Fallopian tube (tissue), 1 donor: ENCODE results near the genes LGALS7 and FBXO27.

DNA sequence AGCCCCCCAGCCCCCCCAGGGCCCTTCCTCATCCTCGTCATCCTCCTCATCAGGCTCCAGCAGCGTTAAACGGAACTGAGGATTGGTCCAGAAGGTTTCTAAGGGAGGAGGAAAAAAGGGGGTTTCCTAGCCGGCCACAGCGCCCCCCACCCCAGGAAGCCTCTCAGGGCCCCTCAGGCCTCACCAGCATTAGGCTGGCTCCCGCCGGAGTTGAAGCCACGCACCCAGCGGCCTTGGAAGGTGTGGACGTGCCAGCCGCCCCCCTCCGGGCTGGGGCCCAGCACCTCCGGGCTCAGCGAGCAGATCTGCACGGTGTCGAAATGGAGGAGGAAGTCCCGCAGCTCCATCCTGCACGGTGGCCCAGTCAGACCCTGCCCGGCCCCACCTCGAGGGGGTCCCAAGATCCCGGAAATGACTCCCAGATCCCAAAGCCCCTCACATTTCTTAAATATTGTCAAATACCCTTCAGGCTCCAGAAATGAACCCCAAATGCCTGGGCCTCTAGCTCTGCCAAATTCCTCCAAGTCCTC is 6.9 kb downstream of the CAPN12 start:
- PRO-cap: no peak

- PRO-cap: no peak
These were observed at the start of gene LGALS7 for GRCh38 chr19:38773425-38773761. TSS of gene LGALS7 (minus strand) at chr19:38773517.

DNA sequence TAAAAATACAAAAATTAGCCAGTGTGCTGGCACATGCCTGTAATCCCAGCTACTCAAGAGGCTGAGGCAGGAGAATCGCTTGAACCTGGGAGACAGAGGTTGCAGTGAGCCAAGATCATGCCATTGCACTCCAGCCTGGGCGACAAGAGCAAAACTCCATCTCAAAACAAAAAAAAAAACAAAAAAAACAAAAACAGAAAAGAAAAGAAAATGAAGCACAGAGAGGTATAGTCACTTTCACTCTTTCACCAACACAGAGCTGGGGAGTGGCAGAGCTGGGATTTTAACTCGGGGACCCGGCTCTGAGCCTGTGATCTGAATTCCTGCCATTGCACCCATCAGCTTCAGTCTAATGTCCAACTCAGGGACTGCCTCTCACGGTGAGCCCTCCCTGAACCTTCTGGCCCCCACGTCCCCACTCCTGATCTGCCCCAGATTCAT is 874 bp downstream of the LGALS4 start:
- PRO-cap: no peak

DNA sequence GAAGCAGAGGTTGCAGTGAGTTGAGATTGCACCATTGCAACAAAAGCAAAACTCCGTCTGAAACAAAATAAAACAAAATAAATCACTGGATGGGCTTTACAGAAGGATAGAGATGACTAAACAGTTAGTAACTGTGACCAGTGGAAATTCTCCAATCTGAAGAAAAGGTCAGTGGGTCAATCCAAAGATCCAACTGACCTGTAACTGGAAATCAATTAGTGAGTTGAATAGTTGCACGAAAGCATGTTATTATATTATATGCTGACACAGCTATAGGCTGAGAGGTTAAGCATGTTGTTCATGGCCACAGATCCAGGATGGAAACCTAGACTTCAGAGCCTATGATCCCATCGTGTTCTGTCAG is 1.5 kb downstream of the ECH1 start:
- PRO-cap: no peak

DNA sequence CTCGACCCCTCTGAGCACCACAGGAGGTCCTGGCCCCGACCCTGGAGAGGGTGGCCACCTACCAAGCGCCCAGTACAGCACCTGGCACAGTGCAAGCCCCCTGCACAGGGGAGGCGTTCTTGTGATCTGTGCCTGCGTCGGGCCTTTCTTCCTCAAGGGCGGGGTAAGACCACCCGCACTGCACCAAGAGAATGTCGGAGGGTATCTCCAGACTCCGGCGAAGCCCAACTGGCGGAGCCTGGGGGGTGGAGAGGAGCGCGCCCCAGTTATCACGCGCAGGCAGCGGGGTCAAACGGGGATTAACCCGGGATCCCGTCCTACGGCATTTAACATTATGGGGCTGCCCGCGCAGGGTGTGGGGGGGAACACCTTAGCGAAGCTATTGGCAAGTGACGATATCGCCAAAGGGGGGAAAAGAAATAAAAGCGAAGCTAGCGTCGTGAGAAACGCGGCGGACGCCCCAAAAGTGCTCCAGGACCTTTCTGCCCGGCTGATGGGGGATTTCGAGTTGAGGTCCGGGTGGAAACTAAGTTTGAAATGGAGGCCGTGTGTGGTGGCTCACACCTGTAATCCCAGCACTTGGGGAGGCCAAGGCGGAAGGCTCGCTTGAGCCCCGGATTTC is 1.4 kb upstream of the HNRNPL start:
- PRO-cap: no peak

DNA sequence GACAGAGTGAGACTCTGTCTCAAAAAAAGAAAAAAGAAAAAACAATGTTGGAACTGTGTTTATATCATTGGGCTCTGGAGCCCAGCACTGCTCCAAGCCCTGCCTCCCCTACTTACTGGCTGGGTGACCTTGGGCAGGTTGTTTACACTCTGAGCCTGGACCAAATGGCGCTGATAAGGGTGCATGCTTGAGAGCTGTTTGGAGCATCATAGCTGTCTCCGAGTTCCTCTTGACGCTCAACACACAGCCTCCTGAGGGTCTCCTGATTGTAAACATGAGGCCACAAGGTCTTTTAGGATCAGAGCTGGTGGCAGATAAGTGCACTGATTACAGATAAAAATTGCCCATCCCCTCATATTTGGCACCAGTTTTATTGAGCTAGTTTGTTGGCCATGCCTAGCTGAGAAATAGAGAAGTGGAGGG is 3.7 kb downstream of the MRPS12 start:
- PRO-cap: no peak

- PRO-cap: no peak
These were observed at the start of gene FBXO27 for GRCh38 chr19:39032388-39032898. TSS of gene FBXO27 (minus strand) at chr19:39032549.

- PRO-cap: no peak
These were observed 20.1 kb downstream of the PAK4 start for GRCh38 chr19:39145507-39146184.

DNA sequence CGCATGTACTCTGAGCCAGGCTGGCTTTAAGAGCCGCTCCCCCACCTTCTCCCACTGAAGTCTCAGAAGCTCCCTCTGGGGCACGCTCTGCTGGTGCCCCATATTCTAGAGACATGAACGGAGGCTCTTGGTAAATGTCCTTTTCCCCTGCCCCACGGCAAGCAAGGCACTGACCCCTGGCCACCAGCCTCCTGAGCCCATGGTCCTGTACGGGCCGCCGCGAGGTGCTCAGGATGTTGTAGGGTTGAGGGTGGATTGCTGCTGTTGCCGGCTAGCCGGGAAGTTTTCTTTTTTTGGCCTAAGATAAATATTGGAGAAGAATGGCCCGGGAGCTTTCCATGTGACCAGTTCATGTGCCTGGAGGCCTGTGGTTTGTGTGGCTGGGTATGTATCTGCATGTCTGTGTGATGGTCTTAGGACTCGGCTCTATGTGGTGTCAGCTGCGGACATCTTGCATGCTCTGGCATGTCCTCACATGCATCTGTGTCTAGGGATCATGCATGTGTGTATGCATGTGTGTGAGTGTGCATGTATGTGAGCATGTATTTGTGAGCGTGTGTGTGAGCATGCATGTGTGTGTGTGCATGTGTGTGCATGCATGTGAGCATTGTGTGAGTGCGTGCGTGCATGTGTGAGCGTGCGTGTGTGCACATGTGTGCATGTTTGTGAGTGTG is 32.1 kb downstream of the PAK4 start:
- PRO-cap: no peak

DNA sequence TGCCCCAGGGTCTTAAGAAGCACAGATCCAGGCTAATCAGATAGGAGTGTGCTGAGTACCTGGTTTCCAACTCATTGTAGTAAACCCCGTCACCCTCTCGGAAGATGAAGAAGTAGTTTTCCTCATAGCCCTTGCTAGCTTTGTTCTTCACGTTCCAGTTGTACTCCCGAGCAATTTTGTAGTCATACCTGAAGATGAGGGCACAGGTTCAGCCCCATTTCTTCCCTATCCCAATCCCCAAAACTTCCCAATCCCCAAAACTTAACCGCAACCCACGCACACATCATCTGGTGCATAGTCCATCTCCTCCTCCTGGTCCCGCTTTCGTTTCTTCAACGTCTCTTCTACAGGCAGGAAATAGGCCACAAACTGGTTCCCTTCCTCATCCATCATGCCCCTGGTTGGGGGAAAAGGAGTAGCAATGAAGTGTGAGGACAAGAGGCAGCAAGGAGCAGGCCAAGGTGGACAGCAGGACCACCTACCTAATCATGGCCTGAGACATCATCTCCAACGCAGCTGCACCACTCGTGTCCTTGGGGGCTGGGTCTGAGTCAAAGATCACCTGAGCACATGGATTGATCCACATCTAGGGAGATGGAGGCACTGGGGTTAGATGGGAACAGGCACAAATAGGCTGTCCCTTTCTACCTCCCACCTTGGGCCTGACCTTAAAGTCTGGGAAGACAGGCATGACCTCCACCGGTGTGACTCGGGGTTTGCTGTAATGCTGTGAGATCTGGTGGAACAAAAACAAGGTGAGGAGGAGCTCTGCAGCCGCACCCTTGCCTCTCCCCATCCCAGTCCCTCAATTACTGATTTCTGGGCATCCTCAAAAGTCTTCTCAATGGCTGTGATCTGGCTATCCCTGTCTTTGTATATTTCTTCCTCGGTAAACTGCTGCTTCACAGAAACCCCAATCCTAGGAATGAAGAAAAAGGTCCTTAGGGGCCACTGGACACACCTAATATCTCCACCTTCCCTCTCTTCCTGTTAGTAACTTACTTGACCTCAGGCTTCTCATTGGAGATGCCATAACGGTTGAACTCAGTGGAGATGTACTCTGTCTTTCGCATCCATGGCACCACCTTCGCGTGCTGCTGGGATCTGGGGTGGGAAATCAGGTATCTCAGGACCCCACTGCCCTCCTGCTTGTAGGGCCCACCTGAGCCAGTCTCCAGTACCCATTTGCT is 2.2 kb downstream of the PAF1 start:
- PRO-cap: no peak

DNA sequence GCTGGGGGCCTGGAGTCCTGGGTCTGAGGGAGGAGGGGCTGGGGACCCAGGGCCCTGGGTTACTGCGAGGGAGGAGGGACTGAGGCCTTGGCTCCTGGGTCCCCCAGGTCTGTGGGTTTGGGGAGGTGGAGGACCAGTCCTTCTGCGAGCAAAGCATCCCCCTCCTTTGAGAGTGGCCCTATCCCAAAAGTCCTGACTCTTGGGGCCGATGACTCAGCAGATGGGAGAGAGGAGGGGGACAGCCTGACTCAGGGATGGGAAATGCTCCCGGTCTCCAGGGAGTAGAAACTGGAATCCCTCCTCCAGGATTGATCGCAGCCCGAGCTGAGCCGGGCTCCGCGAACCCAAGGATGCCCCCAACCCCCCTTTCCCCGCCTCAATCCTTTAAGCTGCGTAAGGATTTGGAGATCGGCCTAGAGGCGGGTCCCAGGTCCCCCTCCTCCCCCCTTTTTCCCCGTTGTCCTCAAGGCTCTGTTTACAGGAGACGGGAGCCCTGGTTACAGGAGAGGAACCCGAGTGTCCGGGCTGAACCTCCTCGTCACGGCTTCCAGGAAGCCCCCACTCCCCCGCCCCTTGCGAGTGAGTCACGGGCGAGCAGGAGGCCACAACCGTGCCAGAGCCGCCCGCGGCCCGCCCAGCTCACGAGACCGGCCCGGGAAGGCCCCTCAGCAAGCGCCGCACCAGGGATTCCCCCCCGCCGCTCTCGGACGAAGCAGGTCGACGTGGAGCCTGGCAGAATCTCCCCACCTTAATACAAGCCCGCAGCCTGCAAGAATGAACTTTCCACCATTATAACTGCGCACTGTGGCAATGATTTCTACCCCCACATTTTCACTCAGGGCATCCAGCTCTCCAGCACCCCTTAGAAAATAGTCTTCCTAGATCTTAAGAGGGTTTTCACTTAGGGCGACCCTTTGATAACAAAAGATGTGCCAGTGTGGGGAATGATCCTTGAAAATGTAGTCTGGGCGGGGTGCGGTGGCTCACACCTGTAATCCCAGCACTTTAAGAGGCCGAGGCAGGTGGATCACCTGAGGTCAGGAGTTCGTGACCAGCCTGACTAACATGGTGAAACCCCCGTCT is 2.9 kb upstream of the ZFP36 start:
- PRO-cap: bidirectional peak, plus-strand start at position 219 of the sequence, minus-strand start at position 168 of the sequence; bidirectional peak, plus-strand start at position 478 of the sequence, minus-strand start at position 352 of the sequence

- PRO-cap: bidirectional peak, plus-strand start at chr19:39407293, minus-strand start at chr19:39407222
These were observed 378 bp downstream of the ZFP36 start for GRCh38 chr19:39406965-39407485.

- PRO-cap: bidirectional peak, plus-strand start at chr19:39407741, minus-strand start at chr19:39407622; bidirectional peak, plus-strand start at chr19:39408226, minus-strand start at chr19:39408026
These were observed 1.0 kb downstream of the ZFP36 start for GRCh38 chr19:39407486-39408288.

DNA sequence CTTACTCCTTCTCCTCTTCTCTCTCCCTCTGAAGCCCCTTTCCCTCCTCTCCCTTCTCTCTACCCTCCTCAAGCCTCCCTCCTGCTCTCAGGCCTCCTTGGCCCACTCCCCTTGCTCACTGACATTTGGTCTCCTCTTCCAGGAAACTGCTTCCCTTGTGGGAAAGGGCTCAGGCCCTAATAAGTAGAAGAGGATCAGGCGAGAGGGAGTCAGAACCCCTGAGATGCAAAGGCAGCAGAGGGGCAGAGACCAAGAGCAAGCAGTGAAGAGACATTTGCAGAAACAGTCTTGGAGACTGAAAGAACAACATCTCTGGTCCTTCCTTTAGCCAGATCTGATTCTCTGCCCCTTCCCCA is 1.9 kb upstream of the PLEKHG2 start:
- PRO-cap: bidirectional peak, plus-strand start at position 212 of the sequence, minus-strand start outside the sequence

- PRO-cap: no peak
These were observed 1.3 kb downstream of the RPS16 start for GRCh38 chr19:39434348-39434976.

DNA sequence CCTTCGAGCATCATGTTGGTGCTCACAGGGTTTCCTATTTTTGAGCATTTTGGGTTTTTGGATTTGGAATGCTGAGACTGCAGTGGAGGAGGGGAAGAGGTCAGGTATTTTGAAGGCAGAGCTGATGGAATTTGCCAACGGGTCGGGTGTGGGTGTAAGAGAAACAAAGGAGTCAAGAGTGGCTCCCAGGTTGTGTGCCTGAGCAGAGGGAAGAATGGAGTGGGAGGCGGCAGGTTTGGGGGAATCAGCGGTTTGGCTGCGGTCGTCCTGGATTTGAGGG is 14.7 kb upstream of the TIMM50 start:
- PRO-cap: no peak

GRCh38 chr19:39467534-39467977 is 13.1 kb upstream of the TIMM50 start:
- PRO-cap: no peak

- PRO-cap: no peak
These were observed 4.0 kb downstream of the DLL3 start for GRCh38 chr19:39502630-39503185.

DNA sequence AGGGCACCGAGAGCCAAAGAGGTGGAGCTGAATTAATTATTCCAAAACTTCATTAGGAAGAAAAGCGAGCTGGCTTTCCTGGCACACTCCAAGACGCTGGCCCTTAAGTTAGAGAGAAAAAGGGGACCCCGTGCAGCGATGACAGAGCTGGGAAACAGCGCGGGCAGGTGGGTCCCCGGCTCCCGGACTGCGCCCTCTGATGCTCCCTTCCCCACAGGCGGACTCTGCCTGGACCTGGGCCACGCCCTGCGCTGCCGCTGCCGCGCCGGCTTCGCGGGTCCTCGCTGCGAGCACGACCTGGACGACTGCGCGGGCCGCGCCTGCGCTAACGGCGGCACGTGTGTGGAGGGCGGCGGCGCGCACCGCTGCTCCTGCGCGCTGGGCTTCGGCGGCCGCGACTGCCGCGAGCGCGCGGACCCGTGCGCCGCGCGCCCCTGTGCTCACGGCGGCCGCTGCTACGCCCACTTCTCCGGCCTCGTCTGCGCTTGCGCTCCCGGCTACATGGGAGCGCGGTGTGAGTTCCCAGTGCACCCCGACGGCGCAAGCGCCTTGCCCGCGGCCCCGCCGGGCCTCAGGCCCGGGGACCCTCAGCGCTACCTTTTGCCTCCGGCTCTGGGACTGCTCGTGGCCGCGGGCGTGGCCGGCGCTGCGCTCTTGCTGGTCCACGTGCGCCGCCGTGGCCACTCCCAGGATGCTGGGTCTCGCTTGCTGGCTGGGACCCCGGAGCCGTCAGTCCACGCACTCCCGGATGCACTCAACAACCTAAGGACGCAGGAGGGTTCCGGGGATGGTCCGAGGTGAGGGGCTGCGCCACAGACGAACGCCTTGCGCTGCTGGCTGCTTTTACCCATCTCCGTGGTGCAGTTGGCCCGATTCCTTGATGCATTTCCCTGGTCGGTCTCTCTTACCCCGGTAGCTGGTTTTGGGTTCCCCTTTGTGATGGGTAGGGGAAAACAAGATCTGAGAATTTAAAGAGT is 7.8 kb upstream of the SELENOV start:
- PRO-cap: no peak

DNA sequence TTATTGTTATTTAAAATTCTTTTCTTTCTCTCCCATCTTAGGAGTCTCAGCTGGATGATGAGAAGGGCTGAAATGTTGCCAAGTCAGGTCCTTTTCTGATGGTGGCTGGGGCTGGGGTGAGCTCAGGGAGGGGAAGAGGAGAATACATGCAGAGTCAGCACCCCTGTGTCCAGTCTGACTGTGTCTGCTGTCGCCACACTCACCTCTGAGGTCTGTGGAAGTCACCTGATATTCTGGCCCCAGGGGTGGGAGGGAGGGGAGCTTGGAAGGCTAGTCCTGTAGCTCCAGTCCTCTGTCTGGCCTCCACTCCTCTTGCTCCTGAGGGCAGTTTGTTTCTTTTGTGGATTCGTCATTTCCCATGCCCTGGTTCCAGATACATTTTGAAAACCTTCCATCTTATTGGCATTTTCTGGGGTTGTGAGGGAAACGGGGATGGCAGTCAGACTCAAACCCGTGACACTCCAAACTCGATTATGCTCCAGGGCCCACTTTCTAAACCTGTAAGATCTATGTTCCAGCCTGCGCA is 5.2 kb downstream of the SELENOV start:
- PRO-cap: no peak